Sciatic nerve (tissue), 1 donor: ENCODE measurements around the genes CCDC144A, PLD6, FLCN and RASD1.

DNA sequence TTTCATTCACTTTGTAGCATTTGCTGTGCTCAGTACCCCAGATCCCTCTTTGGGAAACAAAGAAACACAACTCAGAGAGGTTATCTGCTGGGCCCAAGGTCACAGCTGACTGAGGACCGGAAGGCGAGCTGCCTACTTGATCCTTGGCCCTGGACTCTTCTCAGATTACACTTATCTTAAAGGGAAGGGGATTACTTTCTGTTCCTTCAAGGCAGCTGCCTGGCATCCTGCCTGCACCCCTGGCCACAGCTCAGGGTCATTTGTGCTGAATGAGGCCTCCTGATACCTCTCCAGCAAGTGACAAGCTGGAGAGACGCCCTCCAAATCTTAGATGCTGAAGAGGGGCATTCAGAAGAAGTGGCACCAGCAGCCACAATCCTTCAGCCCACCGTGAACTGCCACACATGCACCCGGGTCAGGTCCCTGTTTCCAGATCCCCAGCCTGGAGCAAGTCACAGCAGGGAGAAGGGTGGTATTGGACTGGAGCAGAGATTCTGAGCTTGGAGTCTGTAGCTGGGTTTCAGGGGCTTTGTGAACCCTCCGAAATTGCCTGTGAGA is 3.4 kb downstream of the LRRC75A start:
- PRO-cap, result no peak

DNA sequence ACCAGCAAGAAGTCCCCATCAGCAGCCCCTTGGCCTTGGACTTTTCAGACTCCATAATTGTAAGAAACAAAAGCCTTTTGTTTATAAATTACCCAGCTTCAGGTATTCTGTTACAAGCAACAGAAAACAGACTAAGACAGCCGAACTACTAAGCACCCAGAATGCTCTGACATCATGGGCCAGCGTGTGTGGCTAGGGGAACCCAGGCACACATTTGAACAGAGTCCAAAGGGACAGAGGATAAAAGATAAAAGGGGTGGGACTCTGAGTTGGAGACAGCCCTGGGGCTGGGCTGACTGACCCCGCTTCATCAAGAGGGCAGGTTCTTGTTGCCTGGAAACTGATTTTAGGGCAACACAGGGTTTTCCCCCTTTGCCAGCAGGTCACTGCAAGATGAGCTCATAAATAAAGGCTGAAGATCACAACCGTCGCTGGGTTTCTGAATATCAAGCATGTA is 30.5 kb upstream of the ZNF287 start:
- PRO-cap, result no peak

GRCh38 chr17:16689692-16690100 is 345 bp upstream of the CCDC144A start:
- PRO-cap, result no peak

- PRO-cap, result unidirectional peak, plus-strand start at chr17:16690244
Observed at GRCh38 chr17:16690101-16690528, at the start of gene CCDC144A. Gene CCDC144A (plus strand): TSS chr17:16690241.

DNA sequence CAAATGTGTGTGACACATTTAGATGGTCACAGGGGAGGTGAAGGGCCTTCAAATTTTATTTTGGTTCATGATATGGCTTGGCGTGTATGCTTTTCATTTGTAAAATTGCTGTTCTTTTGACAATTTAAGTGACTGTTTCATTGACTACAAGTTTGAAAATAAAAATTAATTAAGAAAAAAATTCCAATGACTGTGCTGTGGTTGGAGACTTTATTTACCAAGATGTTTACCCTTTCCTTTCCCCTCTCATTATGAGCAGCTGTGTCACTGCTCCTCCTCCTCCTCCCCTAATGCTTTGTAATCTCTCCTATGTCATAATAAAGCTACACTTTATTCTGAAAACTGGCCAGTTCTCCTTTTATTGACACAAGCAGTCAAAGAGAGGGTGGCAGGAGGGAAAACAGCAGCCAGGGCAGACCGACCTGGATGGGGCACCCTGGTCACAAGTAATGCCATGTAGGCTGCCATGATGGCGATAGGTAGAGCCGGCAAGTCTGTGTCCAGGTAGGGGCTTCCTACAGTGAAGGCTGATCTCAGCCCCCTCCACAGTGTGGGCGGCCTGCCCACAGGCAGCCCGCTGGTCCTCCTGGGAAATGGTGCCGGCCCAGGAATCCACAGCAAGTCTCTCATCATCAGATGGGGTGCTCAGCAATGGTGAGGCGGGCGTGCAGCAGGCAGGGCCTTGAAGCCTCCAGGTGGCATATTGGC is 49.2 kb downstream of the TNFRSF13B start:
- PRO-cap, result no peak

GRCh38 chr17:17011157-17011388 is 31.2 kb upstream of the MPRIP start:
- PRO-cap, result no peak

GRCh38 chr17:17092066-17092843 is 50.0 kb downstream of the MPRIP start:
- PRO-cap, result no peak

- PRO-cap, result no peak
Observed at GRCh38 chr17:17125147-17126132, 80.7 kb downstream of the PLD6 start.

DNA sequence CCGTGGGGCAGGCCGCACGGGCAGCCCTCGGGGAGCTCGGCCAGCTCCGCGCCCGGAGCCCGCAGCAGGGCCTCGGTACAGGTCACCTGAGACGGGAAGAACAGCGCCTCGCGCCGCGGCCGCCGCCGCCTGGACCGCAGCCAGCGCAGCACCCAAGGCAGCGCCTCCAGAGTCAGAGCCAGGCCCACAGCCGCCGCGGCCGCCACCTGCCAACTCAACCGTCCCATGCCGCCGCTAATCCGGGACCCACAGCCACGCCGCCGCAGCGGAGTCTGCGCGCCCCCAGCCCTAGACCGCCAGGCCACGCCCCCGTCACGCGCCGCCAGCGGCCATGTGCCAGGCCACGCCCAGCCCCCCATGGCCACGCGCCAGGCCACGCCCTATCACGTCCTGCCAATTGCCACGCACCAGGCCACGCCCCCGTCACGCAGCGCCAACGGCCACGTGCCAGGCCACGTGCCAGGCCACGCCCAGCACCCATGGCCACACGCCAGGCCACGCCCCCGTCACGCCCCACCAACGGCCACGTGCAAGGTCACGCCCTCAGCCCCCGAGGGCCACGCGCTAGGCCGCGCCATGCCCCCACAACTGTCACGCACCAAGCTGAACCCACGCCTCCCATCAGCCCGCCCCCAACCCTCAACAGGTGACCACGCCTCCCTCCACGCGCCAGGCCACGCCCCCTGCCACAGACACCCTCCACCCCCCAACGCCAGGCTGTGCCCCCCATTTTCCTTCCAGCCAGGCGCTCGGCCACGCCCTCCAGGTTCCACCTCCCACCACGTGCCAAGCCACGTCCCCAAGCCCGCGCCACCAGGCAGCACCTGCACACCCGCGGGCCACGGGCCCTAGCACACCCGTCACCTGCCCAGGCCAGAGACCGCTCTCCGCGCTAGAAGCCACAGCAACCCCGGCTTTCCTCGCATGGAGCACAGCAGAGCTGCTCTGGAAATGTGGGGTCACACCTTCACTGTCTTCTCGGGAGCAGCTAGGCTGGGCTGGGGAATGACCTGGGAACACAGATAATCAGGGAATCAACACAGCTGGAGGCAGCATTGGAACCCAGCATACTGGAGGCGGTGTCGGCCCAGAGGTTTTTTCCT is at the start of gene PLD6:
PLD6 (minus strand) TSS at position 274 of the 1,103 bp plus-strand sequence.
- PRO-cap, result unidirectional peak, minus-strand start at position 274 of the sequence

DNA sequence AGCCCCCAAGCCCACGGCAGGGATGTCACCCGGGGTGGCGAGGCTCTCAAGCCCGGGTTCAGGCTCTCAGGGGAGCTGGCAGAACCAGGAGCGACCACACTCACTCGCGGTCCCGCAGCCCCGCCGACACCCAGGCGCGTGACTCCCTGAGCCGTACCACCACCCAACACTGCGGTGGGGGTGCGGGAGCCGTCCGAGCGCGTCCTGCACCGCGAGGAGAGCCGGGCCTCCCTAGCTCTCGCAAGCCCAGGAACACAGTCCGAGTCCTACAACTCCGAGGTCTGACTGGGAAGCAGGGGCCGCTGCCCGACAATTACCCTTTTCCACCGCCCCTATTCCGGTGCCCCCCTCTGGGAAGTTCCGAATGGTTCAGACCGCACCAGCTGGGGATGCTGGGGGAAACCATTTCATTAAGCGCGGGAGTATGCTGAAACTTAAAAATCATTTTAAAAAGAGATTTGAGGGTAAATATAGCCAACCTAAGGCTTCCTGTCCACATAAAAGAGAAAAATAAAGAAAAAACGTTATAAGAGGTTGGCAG is at the start of gene FLCN:
FLCN (minus strand) TSS at position 125 of the 541 bp plus-strand sequence.
- PRO-cap, result unidirectional peak, minus-strand start at position 122 of the sequence

GRCh38 chr17:17386075-17386574 is 83.0 kb downstream of the NT5M start:
- PRO-cap, result no peak

DNA sequence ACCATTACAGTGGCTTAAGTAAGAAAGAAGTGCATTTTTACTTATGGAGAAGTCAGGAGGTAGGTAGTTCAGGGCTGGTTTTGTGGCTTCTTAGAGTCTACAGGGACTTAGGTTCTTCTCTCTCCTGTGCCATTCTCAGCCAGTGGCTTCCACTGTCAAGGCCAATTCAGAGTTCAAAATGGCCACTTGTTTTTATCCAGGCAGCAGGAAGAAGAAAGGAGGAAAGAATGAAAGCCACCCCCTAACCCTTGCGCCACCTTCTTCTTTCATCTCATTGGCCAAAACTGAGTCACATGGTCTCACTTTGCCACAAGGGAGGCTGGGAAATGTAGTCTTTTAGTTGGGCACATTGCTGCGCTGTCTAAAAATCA is 60.8 kb upstream of the MED9 start:
- PRO-cap, result no peak

DNA sequence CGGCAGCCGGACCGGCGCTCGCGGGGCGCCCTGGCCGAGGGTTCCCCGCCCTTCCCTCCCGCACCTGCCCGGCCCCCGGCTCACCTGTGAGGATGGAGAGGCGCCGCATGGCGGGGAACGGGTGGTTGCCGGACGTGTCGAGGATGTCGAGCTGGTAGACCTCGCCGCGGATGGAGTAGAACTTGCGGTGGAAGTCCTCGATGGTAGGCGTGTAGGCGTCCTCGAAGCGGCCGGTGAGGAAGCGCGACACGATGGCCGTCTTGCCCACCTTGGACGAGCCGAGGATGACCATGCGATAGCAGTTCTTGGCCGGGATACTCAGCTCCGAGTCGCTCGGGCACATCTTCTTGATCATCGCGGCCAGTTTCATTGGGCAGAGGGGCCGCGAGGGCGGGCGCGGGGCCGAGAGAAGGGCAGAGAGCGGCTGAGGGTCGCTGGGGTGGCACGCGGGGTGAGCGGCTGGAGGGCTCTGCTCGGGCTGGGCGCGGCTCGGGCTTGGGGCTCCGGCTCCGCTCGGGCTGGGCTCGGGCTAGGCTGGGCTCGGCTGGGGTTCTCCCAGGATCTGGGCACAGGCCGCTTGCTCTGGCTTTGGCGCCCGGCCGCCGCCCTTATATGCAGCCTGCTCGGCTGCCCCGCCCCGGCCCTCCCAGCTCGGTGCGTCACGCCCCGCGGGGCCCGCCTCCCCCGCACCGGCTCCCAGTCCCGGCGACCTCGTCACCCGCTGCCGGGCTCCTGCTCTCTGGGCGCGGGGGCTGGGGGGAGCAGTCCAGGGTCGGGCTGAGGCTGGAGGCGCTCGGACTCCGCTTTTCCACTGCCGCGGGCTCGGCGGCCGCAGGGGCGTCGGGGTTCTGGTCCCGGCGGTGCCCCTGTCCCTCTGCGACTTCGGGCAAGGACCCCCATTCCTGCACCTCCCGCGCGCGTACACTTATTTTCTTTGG is at the start of gene RASD1:
RASD1 (minus strand) TSS at position 584 of the 938 bp plus-strand sequence.
- PRO-cap, result bidirectional peak, plus-strand start at position 416 of the sequence, minus-strand start at position 320 of the sequence; bidirectional peak, plus-strand start at position 764 of the sequence, minus-strand start at position 584 of the sequence

GRCh38 chr17:17506035-17506788 is 10.0 kb upstream of the RASD1 start:
- PRO-cap, result bidirectional peak, plus-strand start at chr17:17506619, minus-strand start at chr17:17506394

- PRO-cap, result no peak
Observed at GRCh38 chr17:17560966-17561405, 30.5 kb downstream of the PEMT start.

DNA sequence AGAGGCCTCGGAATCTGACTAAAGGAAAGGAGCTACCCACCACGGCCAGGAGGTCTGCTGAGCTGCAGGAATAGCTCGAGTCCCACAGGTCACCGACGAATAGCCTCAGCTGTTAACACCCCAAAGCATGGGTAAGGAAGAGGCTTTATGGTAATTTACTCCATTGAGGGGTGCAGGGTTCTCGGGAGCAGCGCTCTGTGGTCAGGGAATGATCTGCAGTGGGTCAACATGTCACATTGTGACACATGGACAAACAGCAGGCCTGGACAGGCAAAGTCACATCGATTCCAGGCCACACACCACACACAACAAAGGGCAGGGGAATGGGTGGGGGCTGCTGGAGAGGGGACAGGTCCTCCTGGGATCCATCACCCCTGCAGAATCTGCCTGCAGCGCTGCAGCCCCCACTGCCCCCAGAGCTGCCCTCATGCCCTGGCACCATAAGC is 9.3 kb downstream of the PEMT start:
- PRO-cap, result no peak

DNA sequence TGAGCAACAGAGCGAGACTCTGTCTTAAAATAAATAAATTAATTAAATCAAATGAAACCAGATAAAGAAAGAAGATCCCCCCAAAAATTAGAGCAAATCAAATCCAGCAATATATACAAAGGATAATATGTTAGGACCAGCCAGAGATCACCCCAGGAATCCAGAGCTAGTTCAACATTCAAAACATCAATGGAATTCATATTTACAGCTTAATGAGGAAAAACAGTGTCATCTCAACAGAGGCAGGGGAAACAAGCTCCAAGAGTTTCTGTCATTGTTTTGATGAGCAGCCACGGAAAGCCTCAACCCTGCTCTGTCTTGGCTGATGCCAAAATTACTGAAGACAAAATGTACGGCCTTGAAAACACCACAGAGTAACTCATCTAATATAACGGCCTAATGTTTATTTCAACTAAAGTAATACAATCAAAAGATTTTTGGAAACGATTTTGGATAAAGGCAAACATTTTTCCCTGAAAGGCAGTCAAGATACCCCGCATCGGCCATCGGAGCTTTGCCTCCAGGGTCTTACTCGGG is 3.6 kb downstream of the PEMT start:
- PRO-cap, result no peak

- PRO-cap, result no peak
Observed at GRCh38 chr17:17589975-17590908, 1.3 kb downstream of the PEMT start.

GRCh38 chr17:17670822-17671184 is 10.5 kb upstream of the RAI1 start:
- PRO-cap, result no peak

DNA sequence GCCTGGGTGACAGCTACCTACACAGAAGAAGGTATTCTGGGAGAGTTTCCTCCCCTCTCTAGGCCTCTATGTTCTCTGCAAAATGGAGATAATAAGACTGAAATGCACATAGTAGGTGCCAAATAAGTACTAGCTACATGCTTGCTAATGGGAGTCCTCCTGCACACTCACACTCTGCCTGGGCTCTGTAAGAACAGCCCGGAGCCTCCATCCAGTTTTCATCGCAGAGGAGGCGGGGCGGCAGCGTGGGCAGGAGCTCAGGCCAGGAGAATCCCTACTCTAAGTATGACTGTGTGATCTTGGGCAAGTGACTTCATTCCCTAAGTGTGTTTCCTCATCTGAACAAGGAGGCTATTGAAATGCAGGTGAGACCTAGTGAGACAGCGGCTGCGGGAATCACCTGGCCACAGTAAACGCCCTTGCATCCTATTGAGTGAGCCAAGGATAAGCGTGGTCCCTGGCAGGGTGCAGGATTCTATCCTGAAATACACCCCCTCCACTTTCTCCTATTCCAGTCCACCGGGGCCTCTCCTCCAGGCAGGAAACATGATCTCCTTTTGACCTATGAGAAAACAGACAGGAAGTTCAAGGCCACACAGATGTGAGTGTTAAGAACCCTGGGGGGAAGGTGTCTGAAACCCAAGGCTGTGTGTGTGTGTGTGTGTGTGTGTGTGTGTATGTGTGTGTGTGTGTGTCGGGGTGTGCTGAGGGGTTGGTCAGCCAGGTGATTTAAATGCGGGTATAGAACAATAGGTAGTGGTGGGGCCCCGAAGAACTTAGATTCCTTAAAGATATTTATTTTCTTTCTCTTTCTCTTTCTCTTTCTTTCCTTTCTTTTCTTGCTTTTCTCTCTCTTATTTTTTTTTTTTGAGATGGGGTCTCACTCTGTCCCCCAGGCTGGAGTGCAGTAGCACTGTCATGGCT is 5.2 kb upstream of the RAI1 start:
- PRO-cap, result no peak